Adrenal gland (tissue), 7 donors: ENCODE measurements around the genes MARCKSL1, BSDC1 and RBBP4.

GRCh38 chr1:31929197-31929700 is 8.9 kb downstream of the PTP4A2 start:
- PRO-cap, 3 experiments: no peak in any of the 3 experiments
- RAMPAGE, long total RNA, 4 experiments: no peak in any of the 4 experiments
- RRBS: no CpG with 5 or more reads among the region's 2 CpGs

GRCh38 chr1:32040536-32041253 is 27.0 kb downstream of the KHDRBS1 start:
- PRO-cap, 3 experiments: no peak in any of the 3 experiments
- RAMPAGE, long total RNA, 4 experiments: no peak in any of the 4 experiments
- RRBS: no CpG with 5 or more reads among the region's 9 CpGs

DNA sequence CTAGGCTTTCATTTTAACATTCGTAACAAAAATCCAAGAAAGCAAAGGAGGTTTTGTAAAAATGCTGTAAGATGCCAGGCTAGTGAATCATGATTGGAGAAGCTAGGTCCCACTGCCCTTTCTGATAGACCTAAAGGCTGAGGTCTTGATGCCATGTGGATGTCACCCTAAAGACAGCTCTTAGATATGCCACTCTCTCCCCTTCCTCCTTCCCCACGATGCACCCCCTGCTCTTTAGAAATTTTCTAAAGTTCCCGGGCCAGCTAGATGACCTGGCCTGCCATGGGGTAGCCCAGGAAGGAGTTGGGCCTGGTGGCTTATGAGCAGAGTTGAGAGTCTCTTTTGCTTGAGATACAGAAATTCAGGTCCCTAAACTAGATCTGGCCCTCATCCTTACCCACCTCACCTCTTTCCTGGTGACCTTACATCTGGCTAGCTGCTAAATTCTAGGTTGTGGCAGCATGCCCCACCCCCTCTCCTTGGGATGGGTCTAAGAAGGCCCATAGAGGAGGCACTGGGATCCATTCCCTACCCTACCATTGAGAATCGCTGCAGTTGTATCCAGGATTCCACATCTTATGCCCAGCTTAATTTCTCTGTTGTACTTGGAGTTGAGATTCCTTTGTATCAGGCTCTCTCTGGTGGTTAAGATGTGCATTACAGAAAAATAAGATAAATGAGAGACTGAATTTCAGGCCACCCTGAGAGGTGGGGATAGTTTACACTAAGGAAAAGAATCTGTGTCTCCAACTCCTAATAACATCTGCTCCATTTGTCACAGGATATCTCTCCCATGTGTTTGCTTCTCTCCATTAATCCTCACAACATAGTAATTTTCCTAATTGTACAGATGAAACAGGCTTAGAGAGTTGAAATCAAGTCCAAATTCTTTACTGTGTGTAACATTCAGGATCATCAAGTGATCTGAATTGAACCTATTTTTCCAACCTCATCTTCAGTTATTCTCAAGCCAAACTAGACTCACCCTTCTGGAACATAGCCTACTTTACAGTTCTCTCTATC is 9.5 kb upstream of the TMEM39B start:
- PRO-cap, 3 experiments: no peak in any of the 3 experiments
- RAMPAGE, long total RNA, 4 experiments: no peak in any of the 4 experiments
- RRBS: no CpG with 5 or more reads among the region's 4 CpGs

GRCh38 chr1:32103824-32104488 is 3.9 kb upstream of the KPNA6 start:
- PRO-cap, 3 experiments: no peak in any of the 3 experiments
- RAMPAGE, long total RNA, 4 experiments: no peak in any of the 4 experiments
- RRBS: no CpG with 5 or more reads among the region's 3 CpGs

DNA sequence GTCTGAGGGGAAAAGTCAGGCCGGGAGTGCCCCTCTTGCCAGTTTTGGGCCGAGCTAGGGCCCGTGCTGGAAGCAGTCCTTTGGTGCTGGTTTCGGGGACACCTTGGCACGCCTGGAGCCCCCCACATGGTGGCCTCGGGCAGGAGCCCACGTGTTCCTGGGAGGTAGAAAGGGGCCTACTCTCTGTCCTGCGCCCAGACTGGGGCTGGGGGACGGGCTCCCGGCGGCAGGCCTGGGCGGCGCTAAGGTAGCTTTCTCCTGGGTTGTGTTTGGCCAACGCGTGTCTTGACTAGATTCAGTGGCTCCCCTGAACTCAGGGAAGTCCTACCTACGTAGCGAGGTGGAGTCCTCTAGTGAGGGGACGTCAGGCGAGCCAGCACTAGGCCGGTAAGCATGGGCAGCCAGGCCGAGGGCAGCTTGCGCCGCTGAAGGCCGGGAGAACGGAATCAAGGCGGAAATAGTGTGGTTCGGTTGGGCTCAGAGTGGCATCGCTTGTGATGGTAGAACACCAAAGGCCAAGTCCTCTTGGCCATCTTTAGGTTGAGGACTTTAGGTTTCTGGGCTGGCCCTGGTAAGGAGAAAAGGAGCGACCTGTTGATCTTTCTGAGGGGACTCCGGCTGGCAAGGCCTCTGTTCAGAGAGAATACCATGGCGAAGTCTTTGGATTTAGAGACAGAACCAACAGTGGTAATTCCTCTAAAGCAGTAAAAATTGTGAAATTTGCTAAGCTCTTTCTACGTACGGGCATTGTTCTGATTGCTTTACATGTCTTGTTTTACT is 582 bp downstream of the KPNA6 start:
- PRO-cap, 3 experiments: peak in 3 of 3 experiments; most common plus-strand start position 197 of the sequence (in 3); most common minus-strand start position 442 of the sequence (in 2)
- RAMPAGE, long total RNA, 4 experiments: start-site peak on the plus strand in 2 of 4 experiments, centred at positions 98 to 236 of the sequence, 23 to 901 reads per replicate
- RRBS: 2% methylated on average over 5 of the region's 33 CpGs

- PRO-cap, 3 experiments: no peak in any of the 3 experiments
- RAMPAGE, long total RNA, 4 experiments: no peak in any of the 4 experiments
- RRBS: no CpG with 5 or more reads among the region's 13 CpGs
Observed at GRCh38 chr1:32231758-32233152, 10.0 kb downstream of the EIF3I start.

DNA sequence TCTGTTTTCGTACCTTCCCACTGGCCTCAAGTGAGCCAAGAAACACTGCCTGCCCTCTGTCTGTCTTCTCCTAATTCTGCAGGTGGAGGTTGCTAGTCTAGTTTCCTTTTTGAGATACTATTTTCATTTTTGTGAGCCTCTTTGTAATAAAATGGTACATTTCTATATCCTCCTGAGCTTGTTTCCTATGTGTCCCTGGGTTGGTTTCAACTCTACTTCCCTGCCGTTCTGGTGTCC is 2.7 kb downstream of the MARCKSL1 start:
- PRO-cap, 3 experiments: no peak in any of the 3 experiments
- RAMPAGE, long total RNA, 4 experiments: no peak in any of the 4 experiments
- RRBS: no CpG with 5 or more reads among the region's 2 CpGs

- PRO-cap, 3 experiments: peak in 3 of 3 experiments; most common plus-strand start chr1:32336411 (in 3); most common minus-strand start chr1:32336233 (in 3)
- RAMPAGE, long total RNA, 4 experiments: start-site peak on the minus strand in 1 of 4 experiments, at chr1:32335993-32336123 at its widest, 7 reads per replicate
- RRBS: 4% methylated on average over 47 of the region's 102 CpGs
Observed at GRCh38 chr1:32335782-32336672, at the start of gene MARCKSL1. Gene MARCKSL1 (minus strand): TSS chr1:32336233.

GRCh38 chr1:32352744-32353664 is 9.3 kb downstream of the FAM229A start:
- PRO-cap, 3 experiments: no peak in any of the 3 experiments
- RAMPAGE, long total RNA, 4 experiments: no peak in any of the 4 experiments
- RRBS: no CpG with 5 or more reads among the region's 5 CpGs

GRCh38 chr1:32393547-32394544 is at the start of gene BSDC1:
Gene BSDC1 (minus strand): TSS chr1:32394441.
- PRO-cap, 3 experiments: peak in 3 of 3 experiments; most common plus-strand start chr1:32393994 (in 1); most common minus-strand start chr1:32394425 (in 3)
- RAMPAGE, long total RNA, 4 experiments: start-site peak on the minus strand in 3 of 4 experiments, at chr1:32394080-32394428 at its widest, 175 to 333 reads per replicate
- RRBS: no CpG with 5 or more reads among the region's 50 CpGs

DNA sequence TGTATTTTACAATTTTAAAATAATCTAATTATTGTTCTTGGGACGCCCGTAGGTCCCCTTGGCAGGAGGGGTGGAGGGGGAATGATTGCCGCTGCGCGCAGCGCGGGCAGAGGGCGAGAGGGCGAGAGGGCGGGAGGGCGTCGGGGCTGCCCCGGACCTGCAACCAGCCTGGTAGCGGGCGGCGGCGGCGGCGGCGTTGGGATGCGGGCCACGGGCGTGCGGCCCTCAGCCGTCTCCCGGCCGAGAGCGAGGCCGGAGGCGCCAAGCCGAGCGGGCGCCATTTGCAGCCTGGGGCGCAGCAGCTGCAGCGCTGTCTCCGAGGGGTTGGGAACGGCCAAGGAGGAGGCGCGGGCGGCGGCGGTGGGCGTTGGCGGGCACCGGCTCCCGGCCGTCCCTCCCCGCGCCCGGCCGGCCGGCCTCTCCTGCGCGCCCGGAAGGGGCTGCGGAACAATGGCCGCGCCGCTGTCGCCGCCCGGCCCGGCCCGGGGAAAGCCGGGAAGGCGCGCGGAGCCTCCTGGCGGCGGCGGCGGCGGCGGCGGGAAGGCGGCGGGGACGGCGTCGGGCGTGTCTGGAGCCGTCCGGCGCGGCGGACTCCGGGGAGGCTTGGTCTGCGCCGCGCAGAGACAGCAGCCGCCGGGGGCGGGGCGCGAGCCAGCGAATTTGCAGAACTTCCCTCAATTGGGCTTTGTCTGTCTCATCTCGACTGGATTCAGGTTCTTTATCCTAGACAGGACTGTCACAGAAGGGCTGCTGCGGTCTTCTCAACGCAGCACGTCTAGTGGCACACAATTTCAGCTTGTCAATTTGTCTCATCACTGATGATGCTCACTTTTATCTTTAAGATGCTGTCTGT is 35.7 kb downstream of the ZBTB8B start:
- PRO-cap, 3 experiments: peak in 3 of 3 experiments; most common plus-strand start position 228 of the sequence (in 2); most common minus-strand start position 83 of the sequence (in 1)
- RAMPAGE, long total RNA, 4 experiments: no peak in any of the 4 experiments
- RRBS: 1% methylated on average over 39 of the region's 100 CpGs

- PRO-cap, 3 experiments: peak in 3 of 3 experiments; most common plus-strand start chr1:32651187 (in 1); most common minus-strand start chr1:32651394 (in 1)
- RAMPAGE, long total RNA, 4 experiments: start-site peak on the plus strand in 4 of 4 experiments, at chr1:32651175-32651302 at its widest, 34 to 1,540 reads per replicate
- RRBS: 2% methylated on average over 17 of the region's 86 CpGs
Observed at GRCh38 chr1:32651081-32652299, at the start of gene RBBP4. Gene RBBP4 (plus strand): TSS chr1:32651208.

- PRO-cap, 3 experiments: no peak in any of the 3 experiments
- RAMPAGE, long total RNA, 4 experiments: no peak in any of the 4 experiments
- RRBS: no CpG with 5 or more reads among the region's 6 CpGs
Observed at GRCh38 chr1:32695638-32696136, 6.9 kb downstream of the SYNC start.

DNA sequence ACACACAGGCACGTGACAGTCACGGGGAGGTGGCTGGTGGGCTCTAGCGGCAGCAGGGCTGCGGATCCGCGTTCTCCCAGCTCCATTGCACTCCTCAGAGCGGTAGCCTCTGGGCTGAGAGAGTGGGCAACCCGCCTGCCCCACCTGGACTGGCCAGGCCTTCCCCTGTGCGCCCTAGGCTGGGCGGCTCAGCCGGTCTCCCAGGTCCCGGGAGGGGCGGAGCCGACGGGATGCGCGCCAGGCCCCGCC is 12.0 kb downstream of the KIAA1522 start:
- PRO-cap, 3 experiments: peak in 3 of 3 experiments; most common minus-strand start position 151 of the sequence (in 3)
- RAMPAGE, long total RNA, 4 experiments: no peak in any of the 4 experiments
- RRBS: under 1% methylated on average over 7 of the region's 18 CpGs

DNA sequence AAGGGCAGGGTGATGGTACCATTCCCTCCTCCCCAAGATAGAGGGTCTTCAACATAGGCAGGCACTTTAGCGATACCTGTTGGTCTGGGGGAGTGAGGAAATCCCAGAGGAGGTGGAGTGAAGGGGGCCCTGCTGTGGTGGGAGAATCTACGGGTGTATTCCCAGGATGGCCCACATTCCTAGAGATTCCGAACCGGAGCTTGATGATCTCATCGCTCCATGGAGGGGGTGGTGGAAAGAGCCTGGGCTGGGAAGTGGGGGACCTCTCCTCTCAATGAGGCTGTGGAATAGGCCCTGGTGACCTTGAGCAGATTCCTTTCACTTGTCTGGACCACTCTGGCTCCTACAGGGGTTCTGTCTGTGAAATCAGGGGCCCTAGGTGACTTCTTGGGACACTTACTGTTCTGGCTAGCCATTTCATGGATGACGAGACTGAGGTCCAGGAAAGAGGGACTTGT is 13.6 kb downstream of the KIAA1522 start:
- PRO-cap, 3 experiments: peak in 2 of 3 experiments; most common plus-strand start position 220 of the sequence (in 1); most common minus-strand start position 159 of the sequence (in 1)
- RAMPAGE, long total RNA, 4 experiments: no peak in any of the 4 experiments
- RRBS: no CpG with 5 or more reads among the region's 6 CpGs

GRCh38 chr1:32757983-32758583 is 16.5 kb downstream of the KIAA1522 start:
- PRO-cap, 3 experiments: no peak in any of the 3 experiments
- RAMPAGE, long total RNA, 4 experiments: no peak in any of the 4 experiments
- RRBS: no CpG with 5 or more reads among the region's 9 CpGs

DNA sequence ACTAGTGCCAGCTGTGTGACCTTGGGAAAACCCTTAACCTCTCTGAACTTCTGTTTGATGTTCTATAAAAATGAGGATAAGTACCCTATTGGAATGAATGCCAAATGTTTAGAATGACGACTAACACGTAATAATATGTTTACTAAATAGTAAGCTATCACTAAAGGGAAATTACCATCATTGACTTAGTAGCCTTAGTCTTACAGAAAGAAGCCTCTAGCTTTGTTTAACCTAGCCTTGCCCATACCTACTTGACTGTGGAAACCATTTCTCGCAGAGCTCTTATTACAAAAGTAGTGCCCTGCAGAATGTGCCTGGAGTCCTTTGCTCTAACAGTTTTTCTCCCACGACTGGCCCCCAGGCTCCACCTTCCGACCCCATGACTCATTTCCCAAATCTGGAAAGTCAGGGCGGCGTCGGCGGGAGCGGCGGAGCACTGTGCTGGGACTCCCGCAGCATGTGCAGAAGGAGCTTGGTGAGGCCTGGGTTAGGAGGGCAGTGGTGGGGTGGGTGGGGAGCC is 27.7 kb downstream of the KIAA1522 start:
- PRO-cap, 3 experiments: peak in 3 of 3 experiments; most common plus-strand start position 392 of the sequence (in 1); most common minus-strand start position 312 of the sequence (in 2)
- RAMPAGE, long total RNA, 4 experiments: no peak in any of the 4 experiments
- RRBS: no CpG with 5 or more reads among the region's 12 CpGs

- PRO-cap, 3 experiments: peak in 2 of 3 experiments; most common plus-strand start chr1:32771359 (in 1); most common minus-strand start chr1:32771254 (in 2)
- RAMPAGE, long total RNA, 4 experiments: no peak in any of the 4 experiments
- RRBS: 65% methylated on average over 3 of the region's 30 CpGs
Observed at GRCh38 chr1:32771174-32772211, 29.9 kb downstream of the KIAA1522 start.

GRCh38 chr1:32775159-32776348 is 33.9 kb downstream of the KIAA1522 start:
- PRO-cap, 3 experiments: peak in 1 of 3 experiments; most common plus-strand start chr1:32775463 (in 1); most common minus-strand start chr1:32775464 (in 1)
- RAMPAGE, long total RNA, 4 experiments: no peak in any of the 4 experiments
- RRBS: no CpG with 5 or more reads among the region's 15 CpGs

GRCh38 chr1:32863164-32864108 is 7.3 kb downstream of the FNDC5 start:
- PRO-cap, 3 experiments: peak in 1 of 3 experiments; most common plus-strand start chr1:32863460 (in 1)
- RAMPAGE, long total RNA, 4 experiments: no peak in any of the 4 experiments
- RRBS: no CpG with 5 or more reads among the region's 5 CpGs